Aorta (tissue), 1 donor: ENCODE measurements around a stretch of chr5.

- PRO-cap: no peak
These were observed 13.3 kb downstream of the STK10 start for GRCh38 chr5:172174627-172175249.

DNA sequence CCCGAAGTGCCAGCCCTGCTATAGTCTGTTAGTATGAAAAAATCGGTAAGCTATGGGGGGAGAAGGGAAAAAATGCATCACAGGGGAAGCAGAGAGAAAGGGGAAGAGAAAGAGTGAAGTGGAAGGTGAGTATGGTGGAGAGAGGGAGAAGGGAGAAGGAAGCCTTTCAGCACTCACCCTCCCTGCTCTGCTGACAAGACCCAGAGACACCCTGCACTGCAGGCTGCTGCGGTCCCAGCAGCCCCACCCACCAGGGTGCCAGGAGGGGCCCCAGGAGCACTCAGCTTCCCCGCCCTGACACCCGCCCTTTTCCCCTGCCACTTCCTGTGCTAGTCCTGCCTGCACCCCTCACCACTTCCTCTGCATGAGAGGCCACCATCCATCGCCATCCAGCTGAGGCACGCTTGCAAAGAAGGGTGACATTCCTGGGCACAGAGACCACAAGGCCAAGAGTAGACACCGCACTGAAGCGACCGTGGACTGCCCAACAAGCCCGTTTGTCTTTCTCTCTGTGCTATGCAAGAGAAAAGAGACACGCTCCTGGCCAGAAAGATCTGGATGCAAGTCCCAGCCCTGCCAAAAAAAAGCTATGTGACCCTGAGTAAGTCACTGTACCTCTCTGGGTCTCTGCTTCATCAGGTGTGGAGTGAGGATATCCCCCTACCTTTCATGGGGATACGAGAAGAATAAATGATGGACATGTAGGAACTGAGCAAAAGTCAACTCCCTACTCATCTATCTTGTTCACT lies 12.6 kb downstream of the STK10 start:
- PRO-cap: no peak

DNA sequence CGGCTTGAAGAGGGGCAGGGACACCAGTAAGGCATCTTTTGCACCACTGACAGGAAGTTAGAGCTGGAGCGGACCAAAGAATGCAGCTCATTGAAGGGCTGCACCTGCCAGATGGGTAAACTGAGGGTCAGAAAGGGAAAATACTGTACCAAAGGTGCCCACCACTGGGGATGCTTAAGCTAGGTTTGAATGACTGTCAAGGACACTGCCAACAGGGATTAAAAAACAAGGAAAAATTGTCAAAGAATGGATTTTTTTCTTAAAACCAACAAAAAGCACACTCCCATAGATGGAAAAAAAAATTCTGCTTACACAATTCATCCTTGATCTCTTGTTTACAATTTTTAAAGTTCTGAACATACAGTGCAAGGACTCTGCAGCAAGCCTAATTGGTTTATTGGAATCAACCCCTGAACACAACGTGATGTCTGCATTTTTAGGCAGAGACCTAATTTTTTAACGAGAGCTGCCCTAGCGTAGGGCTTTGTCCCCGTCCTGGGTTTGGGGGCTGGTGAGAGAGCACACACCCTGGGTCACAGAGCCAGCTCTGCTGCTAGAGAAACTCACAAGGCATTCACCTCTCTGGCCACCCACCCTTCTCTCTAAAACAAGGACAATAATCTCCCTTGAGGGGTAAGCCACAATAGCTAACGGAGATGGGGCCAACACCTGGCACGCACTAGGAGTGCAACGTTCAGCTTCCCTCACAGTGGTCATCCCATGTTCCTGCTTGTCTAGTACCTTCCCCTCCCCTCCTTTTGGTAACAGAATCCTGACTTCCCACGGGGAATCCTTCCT lies 28.3 kb downstream of the SH3PXD2B start:
- PRO-cap: no peak

GRCh38 chr5:172437323-172438076 lies 16.8 kb downstream of the SH3PXD2B start:
- PRO-cap: no peak

- PRO-cap: no peak
These were observed 50.5 kb upstream of the SH3PXD2B start for GRCh38 chr5:172504641-172505392.

DNA sequence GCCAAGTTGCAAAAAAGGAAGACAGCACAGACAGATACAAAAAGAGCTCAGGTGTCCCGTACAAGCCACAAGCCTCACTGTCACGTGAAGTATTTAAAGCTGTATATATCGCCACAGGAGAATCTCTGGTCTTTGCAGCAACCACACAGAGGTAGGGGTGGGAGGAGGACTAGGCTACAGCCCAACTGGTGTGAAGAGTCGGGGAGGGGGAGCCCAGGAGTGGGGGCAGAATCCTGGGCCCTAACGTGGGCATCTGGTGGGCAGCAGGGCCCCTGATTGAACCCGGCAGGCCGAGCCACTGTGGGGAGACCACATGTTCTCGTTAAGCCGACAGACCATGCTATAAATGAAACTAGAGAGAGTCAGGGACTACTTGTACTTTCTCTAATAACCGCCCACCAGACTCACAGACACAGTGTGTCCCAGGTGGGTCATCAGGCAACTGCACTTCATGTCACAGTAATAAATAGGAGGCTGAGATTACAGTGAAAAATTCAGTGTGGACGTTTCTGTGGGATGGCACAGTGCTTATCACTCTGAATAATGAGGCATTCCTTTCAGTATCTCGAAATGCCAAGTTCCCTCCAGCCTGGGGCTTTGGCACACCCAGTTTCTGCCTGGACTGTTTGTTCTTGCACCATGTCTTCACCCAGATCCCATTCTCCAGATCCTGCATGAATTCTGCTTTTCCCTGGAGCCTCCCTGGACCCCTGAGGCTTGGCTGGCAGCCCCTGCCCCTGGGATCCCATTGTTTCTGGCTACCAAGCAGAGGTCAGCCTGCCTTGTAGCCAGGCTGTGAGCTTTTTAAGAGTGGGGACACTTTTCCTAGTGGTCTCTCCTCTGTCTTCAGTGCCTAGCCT lies 79.4 kb upstream of the SH3PXD2B start:
- PRO-cap: no peak

DNA sequence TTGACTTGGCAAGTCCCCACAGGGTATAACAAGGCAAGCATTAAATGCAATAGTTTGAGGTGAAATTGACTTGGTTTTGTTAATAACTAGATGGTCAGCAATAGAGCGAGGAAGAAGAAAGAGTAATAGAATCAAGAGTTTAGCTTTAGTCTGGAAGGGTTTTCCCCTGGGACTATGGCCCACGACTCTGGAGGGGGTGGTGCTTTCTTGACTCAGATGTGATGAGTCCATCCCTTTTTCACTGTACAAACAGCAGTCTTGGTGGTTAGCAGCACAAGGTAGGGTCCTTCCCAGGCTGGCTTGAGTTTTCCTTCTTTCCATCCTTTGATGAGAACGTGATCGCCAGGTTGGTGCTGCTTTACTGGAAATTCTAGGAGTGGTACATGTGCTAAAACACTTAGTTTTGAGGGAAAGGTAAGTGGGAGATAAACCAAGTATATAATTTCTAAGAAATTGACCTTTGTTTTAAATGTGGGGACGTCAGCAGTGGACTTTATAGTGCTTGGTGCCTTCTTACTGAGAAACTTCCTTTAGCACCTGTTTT lies 11.7 kb downstream of the NEURL1B start:
- PRO-cap: no peak

DNA sequence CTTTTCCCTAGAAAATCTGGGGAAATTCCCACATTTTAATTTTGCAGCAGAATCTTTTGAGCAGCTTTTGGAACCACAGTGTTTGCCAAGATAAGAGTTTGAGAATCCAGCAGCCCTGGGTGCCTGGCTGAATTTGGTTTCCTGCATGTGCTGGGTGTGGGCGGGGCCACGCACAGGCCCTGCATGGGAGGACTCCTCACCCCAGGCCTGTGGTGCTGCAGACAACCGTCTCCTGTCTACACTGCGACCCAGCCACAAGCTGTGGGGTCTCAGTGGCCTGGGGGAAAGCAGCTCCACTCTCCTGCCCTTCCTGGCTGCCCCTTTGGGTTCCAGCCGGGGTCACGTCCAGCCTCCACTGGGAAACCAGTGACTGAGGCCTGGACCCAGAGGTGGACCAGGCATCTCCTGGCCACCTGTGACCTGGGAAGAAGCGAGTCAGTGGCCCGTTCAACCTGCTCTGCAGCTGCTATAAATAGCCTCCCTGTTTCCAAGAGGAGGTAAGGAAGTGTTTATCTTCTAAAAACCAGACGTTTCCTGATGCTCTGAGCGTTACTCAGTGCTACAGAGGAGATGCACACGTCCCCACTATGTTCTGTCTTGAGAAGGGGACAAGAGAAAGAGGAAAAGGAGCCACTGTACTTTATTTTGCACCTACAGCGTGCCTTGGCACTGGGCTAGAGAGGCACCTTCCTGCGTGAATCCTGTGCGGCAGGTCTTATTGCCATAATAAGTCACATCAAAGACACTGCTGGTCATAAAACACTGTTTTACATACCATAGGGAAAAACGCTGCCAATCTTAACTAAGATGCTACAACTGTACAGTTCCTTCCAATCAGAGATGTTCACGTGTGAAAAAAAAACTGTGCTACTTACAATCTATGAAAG lies 47.9 kb downstream of the NEURL1B start:
- PRO-cap: no peak

- PRO-cap: no peak
These were observed 54.4 kb downstream of the NEURL1B start for GRCh38 chr5:172695571-172695826.

- PRO-cap: no peak
These were observed 59.3 kb downstream of the NEURL1B start for GRCh38 chr5:172699822-172701236.

DNA sequence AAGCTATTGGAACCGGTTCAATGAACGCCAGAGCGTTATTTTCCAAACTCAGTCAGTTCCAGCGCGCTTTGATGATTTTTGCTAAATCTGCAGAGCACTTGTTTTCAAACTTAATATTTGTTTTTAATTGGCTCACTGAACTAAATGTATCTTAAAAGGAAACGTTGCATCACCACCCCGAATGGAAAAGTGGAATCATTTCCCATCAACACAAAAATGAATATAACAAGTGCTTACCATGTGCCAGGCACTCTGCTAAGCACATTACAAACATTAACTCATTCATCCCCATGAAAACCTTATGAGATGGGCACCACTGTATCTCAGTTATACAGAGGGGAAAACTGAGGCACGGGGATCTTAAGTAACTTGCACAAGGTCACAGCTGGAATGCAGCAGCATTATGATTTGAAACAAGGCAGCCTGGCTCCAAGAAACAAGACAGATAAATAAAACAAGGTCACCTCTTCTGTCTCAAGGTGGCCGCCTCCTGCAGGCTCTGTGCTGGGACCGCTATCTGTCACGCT lies 49.1 kb downstream of the DUSP1 start:
- PRO-cap: no peak

DNA sequence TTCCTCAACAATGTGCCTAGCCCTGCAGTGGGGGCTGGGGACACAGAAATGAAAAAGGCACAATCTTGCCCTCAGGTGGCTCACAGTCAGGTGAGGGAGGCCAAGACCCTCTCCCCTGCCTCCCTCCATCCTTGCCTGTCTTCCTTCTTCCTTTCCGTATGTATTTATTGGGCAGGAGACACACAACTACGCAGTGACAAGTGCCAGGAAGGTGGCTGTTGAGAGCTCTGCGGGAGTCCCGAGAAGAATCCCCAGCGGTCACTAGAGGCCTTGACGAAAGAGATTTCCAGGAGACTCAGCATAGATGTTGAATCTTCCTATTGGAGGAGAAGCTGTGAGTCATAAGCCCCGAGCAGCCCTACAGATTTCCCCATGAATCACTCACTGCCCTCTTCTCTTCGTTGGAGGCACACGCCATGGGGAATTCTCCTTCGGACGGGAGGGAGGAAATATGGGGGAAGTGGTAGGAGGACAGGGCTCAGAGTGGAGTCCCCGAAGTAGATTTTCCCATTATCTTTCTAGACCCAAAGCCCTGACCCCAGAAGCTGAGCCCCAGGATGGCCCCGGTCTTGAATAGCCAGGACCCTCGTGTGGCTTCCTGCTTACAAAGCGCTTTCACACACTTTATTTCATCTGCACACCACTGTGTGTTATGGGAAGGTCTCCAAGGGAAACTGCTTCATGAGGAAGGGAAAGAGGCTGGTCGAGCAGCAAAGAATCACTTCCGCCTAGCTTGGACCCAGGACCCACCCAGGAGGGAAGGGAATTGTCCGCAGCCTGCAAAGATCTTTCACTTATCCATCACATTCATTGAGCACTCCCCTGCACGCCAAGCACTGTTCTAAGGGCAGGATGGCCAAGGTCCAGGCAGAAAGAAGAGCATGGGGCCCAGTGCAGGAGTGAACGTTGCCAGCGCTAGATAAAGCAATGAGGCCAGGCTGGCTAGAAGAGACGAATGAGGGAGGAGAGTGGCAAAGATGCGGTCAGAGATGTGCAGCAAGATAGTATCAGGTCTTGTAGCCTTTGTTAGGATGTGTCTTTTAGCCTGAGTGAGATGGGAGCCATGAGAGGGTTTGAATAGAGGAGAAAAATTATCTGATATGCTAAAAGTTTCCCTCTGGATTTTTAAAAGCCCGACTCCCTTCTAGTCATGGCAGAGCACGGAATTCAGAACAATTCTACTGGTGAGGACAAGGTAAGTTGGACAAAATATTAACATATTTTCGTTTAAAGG lies 12.6 kb downstream of the DUSP1 start:
- PRO-cap: no peak

DNA sequence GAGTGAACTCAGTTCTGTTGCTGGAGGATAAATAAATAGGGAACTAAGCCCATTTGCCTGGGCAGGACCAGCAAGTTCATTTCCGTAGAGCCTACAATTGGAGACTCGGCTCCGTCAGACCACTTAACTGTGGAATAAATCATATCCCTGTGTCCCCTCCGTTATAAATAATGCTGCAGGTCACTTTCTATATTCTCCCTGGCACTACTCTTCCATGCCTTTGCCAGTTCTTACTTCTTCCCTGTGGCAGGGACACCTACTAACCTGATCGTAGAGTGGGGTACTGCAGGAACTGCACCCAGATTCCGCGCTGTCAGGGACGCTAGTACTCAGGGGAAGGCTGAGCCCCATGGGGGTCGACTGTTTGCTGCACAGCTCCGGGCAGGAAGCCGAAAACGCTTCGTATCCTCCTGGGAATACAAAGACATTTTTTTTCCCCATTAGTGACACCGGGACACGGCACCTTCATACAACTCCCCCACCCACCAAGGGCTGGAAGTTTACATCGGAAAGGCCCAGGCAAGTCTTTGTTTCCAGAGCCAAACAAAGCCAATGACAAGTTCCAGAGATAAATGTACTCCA lies 1.0 kb downstream of the DUSP1 start:
- PRO-cap: no peak

DNA sequence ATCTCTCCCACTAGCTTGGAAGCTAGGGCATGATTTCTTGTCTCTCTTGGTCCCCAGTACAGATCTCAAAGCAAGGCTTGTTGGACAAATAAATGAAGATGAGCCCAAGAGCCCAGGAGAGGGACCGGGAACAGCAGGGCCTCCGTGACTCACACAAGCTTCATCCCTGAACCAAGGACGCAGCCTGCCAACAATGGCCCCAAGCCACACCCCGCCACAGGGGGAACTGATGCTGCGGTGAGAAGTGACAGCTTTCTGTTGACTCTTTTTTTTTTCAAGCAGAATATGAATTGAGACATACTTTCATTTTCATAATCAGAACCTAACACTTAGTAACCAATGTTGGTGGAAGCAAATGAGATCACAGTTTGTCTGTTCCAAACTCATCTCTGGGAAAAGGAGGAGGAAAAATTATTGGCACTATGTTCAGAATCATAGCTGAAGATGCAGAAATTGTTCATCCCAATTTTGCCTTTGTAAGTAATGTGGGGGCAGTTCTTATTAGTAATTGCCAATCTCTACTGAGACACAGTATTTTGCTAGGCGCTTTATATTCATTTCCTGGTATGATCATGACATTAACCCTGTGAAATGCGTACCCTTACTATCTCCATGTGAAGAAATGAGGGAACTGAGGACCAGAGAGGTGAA lies 6.6 kb upstream of the DUSP1 start:
- PRO-cap: no peak

GRCh38 chr5:172798279-172799566 lies 27.7 kb upstream of the DUSP1 start:
- PRO-cap: no peak

- PRO-cap: no peak
These were observed 3.7 kb downstream of the ERGIC1 start for GRCh38 chr5:172837534-172838439.

GRCh38 chr5:172853454-172854032 lies 19.5 kb downstream of the ERGIC1 start:
- PRO-cap: no peak

DNA sequence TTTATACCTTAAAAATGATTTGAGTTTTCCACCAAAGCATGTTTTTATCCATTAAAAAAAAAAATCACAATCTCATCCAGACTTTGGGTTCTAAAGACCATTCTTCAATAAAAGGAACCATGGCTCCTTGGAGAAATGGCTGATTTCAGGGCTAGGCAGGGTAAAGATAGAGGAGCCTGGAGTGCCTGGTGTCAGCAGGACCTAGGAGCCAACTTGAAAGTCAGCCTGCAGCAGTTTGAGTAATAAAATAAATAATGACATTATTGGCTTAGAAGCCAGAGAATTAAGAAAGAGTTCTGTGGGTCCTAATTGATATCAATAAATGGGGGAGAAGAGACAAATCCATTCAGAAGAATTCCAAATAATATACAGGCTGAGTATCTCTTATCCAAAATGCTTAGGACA lies 55.3 kb downstream of the ERGIC1 start:
- PRO-cap: no peak

GRCh38 chr5:172905531-172905986 lies 53.7 kb upstream of the RPL26L1 start:
- PRO-cap: no peak

- PRO-cap: no peak
These were observed 16.1 kb upstream of the RPL26L1 start for GRCh38 chr5:172942930-172943688.